Subcutaneous preadipocyte (primary cell): ENCODE results near the genes IFNL1 and ZFP36.

GRCh38 chr19:38730996-38731287 lies 13.3 kb downstream of the CAPN12 start:
- CAGE, long polyA plus RNA: no peak

DNA sequence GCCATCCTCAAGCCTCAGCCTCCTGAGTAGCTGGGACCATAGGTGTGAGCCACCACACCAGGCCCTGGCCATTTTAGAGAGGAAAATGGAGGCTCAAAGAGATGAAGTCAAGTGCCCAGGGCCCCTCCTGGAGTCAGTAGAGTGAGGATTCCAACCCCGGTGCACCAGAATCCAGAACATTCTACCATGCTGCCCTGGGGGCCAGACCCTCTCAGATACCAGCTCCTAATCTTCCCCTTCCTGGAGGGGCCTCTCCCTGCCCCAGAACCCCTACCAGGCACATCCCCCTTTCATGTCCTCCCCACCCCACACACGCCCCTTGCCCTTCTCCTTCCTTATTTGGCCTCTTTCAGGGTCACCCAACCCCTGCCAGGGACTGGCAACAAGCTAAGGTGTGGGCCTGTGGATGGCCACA lies 11.1 kb downstream of the CAPN12 start:
- CAGE, long polyA plus RNA: no peak

DNA sequence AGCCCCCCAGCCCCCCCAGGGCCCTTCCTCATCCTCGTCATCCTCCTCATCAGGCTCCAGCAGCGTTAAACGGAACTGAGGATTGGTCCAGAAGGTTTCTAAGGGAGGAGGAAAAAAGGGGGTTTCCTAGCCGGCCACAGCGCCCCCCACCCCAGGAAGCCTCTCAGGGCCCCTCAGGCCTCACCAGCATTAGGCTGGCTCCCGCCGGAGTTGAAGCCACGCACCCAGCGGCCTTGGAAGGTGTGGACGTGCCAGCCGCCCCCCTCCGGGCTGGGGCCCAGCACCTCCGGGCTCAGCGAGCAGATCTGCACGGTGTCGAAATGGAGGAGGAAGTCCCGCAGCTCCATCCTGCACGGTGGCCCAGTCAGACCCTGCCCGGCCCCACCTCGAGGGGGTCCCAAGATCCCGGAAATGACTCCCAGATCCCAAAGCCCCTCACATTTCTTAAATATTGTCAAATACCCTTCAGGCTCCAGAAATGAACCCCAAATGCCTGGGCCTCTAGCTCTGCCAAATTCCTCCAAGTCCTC lies 6.9 kb downstream of the CAPN12 start:
- CAGE, long polyA plus RNA: no peak

- CAGE, long polyA plus RNA: no peak
Measured at GRCh38 chr19:38815252-38816117, 2.7 kb upstream of the LGALS4 start.

- CAGE, long polyA plus RNA: no peak
Measured at GRCh38 chr19:38819071-38819732, 6.5 kb upstream of the LGALS4 start.

GRCh38 chr19:38841814-38843053 lies 7.6 kb downstream of the HNRNPL start:
- CAGE, long polyA plus RNA: no peak

DNA sequence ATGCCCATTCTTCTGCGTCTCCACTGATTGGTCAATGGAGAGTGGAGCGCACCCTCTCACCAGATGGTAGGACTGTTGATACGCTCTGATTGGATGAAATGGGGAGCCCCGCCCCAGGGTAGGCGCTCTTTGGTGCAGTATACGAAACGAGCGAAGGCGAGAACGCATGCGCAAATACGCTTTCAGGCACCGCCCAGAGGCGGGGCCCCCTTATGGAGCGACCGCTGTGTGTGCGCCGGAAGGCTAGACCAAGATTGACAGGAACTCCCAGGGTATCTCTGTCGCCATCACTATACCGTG lies 604 bp upstream of the HNRNPL start:
- CAGE, long polyA plus RNA: no peak

DNA sequence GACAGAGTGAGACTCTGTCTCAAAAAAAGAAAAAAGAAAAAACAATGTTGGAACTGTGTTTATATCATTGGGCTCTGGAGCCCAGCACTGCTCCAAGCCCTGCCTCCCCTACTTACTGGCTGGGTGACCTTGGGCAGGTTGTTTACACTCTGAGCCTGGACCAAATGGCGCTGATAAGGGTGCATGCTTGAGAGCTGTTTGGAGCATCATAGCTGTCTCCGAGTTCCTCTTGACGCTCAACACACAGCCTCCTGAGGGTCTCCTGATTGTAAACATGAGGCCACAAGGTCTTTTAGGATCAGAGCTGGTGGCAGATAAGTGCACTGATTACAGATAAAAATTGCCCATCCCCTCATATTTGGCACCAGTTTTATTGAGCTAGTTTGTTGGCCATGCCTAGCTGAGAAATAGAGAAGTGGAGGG lies 3.7 kb downstream of the MRPS12 start:
- CAGE, long polyA plus RNA: no peak

- CAGE, long polyA plus RNA: no peak
Measured at GRCh38 chr19:39031185-39032165, 874 bp downstream of the FBXO27 start.

GRCh38 chr19:39128038-39129166 lies 2.8 kb downstream of the PAK4 start:
- CAGE, long polyA plus RNA: no peak

- CAGE, long polyA plus RNA: no peak
Measured at GRCh38 chr19:39143688-39144145, 18.1 kb downstream of the PAK4 start.

- CAGE, long polyA plus RNA: no peak
Measured at GRCh38 chr19:39157506-39158179, 32.1 kb downstream of the PAK4 start.

DNA sequence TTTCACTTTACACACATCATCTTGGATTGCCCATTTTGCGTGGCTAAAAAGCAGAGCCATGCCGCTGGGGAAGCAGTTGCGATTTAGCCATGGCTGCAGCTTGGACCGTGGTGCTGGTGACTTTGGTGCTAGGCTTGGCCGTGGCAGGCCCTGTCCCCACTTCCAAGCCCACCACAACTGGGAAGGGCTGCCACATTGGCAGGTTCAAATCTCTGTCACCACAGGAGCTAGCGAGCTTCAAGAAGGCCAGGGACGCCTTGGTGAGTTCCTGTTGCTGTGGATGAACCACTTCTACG lies at the start of gene IFNL1:
TSS of gene IFNL1 (plus strand) at position 75 of the 296 bp plus-strand sequence.
- CAGE, long polyA plus RNA: no peak

DNA sequence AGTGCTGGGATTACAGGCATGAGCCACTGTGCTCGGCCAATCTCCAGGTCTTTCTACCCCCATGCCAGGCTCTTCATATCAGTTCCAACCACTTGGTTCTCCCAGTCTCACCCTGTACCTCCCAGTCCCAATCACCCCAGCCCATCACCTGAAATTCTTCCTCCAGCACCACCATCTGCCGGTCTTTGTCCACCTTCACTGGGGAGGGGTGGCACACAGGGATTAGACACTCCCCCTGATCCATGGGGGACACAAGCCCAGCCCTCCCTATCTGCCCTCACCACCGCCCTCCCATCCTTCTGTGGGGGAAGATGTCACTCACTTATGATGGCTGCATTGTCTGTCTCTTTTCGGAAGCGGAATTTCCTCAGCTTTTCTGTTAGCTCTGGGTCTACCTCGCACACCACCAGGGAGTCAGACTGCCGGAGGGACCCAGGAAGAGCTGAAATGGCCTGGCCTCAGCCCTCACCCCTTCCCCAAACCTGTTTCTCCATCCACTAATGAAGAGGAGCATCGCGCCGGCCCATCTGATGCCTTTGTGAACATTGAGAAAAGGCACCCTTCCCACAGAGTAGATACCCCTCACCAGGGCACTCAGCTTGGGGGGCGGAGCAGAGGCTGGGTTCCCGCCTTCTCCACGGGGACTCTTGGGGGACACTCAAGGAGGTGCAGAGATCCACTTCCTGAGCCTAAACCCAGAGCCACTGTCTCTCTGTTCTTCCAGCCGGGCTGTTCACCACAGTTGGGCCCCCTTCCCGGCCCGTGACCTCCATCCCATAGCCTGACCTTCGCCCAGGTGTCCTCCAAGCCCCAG lies 523 bp downstream of the GMFG start:
- CAGE, long polyA plus RNA: no peak

DNA sequence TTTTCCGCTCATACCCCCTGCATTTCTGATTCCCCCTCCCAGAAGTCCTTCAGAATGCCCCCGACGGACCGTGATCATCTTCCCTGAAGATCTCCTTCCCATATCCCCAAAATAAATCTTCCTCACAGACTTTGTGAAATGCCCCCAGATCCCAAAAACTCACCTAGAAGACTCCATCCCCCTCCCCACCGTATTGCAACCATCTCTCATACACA lies 976 bp downstream of the SAMD4B start:
- CAGE, long polyA plus RNA: no peak

GRCh38 chr19:39347367-39348781 lies 5.7 kb downstream of the SAMD4B start:
- CAGE, long polyA plus RNA: no peak

DNA sequence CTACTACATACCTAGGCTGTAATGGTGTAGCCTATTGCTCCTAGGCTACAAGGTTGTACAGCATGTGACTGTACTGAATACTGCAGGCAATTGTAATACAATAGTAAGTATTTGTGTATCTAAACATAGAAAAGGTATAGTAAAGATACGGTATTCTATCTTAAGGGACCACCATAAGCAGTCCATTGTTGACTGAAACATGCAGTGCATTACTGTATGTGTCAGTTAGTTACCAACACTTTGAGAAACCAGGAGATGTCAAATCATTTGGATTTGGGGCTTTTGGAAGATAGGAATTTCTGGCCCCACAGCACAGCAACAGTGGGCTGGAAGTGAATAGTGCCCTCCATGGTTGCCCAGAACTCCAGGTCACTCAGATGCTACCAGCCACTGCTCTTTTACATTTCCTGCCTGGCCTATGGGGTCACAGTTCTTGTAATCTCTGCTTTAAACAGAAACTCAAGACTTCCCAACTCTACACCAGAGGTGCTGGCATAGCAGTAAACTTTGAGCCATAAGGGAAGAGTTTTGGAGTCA lies 3.7 kb downstream of the PAF1 start:
- CAGE, long polyA plus RNA: no peak

- CAGE, long polyA plus RNA: no peak
Measured at GRCh38 chr19:39398221-39399436, 7.5 kb downstream of the MED29 start.

DNA sequence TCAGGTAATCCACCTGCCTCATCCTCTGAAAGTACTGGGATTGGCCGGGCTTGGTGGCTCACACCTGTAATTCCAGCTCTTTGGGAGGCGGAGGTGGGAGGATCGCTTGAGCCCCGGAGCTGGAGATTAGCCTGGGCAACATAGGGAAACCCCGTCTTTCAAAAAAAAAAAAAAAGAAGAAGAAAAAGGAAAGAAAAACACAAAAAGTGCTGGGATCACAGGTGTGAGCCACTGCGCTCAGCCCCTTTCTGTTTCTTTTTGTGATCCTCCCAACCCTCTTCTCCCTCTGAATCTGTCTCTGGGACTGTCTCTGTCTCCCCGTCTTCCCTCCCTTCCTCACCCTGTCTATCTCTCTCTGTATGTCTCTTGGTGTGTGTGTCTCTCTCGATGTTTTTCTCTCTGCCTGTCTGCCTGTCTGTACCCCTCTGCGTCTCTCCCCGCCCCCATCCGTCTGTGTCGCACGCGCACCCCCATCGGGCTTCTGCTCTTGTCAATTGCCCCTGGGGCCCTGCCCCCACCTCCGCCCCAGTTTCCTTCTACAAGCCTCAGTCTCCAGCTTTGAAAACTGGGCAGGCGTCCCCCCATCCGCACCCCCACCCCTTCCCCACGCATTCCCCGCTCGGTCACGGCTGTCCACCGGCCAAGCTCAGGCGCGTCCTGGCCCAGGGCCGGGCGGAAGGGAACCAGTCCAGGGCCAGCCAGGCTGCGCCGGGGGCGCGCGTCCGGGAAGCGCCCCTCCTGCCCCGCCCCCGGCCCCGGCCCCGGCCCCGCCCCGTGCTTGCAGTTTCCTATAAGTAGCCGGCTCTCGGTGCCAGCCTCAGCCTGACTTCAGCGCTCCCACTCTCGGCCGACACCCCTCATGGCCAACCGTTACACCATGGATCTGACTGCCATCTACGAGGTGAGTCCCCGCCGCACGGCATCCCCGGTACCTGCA lies at the start of gene ZFP36:
TSS of gene ZFP36 (plus strand) at position 820 of the 937 bp plus-strand sequence.
- CAGE, long polyA plus RNA: no peak

- CAGE, long polyA plus RNA: no peak
Measured at GRCh38 chr19:39432914-39433837, 2.6 kb downstream of the RPS16 start.